ENCODE data around the gene FGF1.

GRCh38 chr5:142323825-142324937 is 640 bp downstream of the SPRY4 start:
- CAGE, long polyA plus RNA = no peak
- RRBS = under 1% methylated on average over 15 of the region's 80 CpGs

GRCh38 chr5:142389751-142390706 is 65.2 kb upstream of the SPRY4 start:
- CAGE, long polyA plus RNA = no peak
- RRBS = no CpG with 5 or more reads among the region's 8 CpGs

DNA sequence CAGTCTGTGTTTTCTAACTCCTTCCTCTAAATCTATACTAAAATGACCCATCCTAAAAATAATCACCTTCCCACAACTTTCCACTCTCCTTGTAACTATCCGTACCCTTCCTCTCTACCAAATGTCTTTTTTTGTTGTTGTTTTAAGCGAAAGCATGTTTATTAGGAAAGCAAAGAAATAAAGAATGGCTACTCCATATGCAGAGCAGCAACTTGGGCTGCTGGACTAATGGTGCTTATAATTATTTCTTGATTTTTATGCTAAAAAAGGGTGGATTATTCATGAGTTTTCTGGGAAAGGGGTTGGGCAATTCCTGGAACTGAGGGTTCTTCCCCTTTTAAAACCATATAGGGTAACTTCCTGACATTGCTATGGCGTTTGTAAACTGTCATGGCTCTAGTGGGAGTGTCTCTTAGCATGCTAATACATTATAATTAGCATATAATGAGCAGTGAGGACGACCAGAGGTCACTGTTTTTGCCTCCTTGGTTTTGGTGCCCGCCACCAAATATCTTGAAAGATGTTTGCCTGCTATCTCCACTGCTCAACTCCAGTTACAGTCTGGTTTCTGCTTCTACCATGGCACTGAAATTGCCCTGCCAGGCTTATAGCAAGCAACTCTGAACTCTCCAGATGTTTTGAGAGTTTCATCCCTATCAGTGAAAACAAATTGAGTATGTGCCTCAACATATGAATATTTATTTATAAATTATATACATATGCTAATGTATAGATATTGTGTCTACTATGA is 121.9 kb upstream of the SPRY4 start:
- CAGE, long polyA plus RNA = no peak
- RRBS = no CpG with 5 or more reads among the region's 5 CpGs

GRCh38 chr5:142509417-142509786 is 176.5 kb downstream of the FGF1 start:
- CAGE, long polyA plus RNA = no peak
- RRBS = no CpG with 5 or more reads among the region's 3 CpGs

- CAGE, long polyA plus RNA = no peak
- RRBS = no CpG with 5 or more reads among the region's 4 CpGs
These were observed 74.9 kb downstream of the FGF1 start for GRCh38 chr5:142611089-142611288.

- CAGE, long polyA plus RNA = no peak
- RRBS = no CpG with 5 or more reads among the region's 21 CpGs
These were observed at the start of gene FGF1 for GRCh38 chr5:142685858-142686802. TSS of gene FGF1 (minus strand) at chr5:142686090.

GRCh38 chr5:142716923-142717506 is 31.1 kb upstream of the FGF1 start:
- CAGE, long polyA plus RNA = no peak
- RRBS = no CpG with 5 or more reads among the region's 7 CpGs

DNA sequence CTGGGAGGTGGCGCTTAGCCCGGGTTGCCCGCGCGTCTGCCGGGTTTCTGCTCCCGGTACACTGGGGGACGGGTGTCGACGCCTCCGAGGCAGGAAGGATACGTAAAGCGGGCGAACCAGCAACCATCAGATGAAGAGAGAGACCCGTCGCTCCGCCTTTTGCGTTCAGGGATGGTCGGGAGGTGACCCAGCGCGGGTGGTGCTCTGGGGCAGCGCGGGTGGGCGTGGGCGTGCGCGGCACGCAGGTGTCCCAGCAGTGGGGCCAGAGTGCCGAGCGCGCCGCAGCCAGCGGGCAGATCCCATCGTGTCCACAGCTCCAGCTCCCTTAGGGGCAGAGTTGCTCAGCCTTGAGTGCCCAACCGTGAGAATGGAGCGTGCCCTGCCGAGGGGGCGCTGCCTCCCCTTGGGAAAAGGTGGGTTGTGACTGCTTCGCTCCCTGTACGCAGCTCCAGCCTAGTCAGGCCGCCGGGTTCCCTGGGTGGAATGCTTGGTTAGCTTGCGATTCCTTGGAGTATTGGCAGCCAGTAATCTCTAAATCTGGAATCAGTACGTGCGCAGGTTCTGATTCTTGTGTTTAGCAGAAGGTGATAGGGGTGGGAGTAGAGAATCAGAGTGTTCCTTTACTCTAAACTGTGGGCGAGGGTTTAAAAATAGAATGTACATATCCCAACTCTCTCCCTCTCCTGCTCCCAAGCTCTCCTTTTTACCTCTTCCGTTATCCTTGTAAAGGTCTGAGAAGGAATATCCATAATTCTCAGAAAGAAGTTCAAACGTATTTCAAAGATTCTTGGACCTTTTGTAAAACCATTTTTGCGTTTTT is 996 bp downstream of the ARHGAP26 start:
- CAGE, long polyA plus RNA = no peak
- RRBS = no CpG with 5 or more reads among the region's 49 CpGs

DNA sequence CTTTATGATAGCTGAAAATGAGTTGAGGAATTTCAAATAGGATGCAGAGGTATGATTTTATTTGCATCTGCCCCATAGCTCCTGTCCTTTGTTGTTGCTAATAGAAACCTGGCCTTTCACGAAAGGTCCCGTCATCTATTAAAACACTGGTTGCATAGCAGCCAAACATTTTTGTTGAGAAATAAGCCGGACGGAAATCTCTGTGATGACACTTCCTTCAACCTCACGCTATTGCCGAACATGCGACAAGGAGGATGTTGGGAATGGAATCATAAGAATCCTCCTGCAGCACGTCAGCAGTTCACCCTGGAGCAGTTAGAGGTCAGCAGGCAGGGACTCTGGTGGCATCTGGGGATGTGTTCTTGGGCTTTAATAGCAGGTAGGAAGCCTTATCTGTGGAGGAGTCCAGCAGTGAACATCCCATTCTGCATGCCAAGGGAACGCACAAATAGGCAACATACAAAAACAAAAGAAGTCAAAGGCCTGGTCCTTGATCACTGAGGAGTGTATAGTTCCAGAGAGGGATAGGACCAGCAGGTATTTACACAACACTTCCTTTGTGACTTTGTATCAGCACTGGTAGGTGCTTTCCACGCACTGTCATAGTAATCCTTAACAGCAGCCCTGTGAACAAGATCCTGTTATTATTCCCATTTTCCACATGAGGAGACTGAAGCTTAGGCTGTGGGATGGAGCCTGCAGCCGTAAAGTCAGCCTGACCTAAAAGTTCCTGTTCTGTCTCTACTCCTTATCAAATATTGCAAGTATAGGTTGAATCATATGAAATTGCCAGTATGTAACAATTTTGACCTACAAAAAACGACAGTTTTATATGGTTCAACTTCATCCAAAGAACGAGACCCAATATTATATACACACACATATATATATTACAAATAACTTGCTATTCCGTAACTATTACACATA is 33.5 kb downstream of the ARHGAP26 start:
- CAGE, long polyA plus RNA = no peak
- RRBS = no CpG with 5 or more reads among the region's 14 CpGs

DNA sequence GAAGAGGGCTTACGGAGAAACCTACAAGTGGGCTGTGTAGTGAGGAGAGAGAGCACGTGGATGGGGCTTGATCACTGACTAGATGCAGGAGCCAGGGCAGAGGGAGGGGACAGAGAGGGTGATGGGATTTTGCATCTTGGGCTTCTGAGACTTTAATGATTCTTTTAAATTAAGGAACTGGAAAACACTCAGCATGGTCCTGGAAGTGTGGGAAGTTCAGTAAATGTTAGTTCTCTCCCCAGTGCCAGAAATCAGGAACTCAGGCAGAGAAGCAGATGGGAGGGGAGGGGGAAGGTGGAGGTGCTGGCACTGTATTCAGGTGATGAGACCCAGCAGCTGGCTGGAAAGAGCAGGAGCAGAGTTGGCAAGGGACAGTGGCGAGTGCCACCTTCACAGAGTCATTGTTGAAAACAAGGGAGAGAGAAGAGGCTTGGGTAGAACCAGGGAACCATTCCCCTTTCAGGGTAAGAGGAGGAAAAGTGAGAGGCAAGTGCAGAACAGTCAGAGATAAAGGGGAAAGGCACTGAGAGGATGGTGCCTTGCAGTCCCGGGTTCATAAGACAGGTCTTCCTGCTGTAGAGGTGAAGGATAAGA is 46.9 kb downstream of the ARHGAP26 start:
- CAGE, long polyA plus RNA = no peak
- RRBS = no CpG with 5 or more reads among the region's 4 CpGs

GRCh38 chr5:142817980-142818575 is 47.9 kb downstream of the ARHGAP26 start:
- CAGE, long polyA plus RNA = no peak
- RRBS = no CpG with 5 or more reads among the region's 4 CpGs

DNA sequence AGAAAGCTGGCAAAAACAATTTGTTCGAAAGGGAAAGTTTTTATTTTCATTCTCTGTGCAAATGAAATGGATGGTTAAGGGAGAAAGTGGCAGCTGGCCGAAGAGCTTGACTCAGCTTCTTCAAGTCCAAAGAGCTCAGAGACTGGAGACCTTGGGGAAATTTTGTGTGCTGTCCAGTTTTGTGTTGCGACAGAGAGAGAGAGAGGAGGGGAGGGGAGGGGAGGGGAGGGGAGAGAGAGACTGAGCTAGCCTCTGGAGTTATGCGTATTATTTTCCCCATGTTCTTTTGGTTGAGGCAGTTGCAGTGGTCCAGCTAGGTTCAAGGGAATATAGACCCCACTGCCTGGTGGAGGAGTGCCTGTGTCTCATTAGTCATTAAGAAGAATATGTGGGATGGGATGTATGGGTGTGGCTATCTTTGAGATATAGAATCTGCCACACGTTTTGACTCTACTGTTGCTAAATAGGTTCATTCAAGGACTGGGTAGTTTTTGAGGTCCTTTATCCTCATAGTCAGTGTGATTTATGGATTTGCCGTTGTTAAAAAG is 69.6 kb downstream of the ARHGAP26 start:
- CAGE, long polyA plus RNA = no peak
- RRBS = no CpG with 5 or more reads among the region's 6 CpGs

DNA sequence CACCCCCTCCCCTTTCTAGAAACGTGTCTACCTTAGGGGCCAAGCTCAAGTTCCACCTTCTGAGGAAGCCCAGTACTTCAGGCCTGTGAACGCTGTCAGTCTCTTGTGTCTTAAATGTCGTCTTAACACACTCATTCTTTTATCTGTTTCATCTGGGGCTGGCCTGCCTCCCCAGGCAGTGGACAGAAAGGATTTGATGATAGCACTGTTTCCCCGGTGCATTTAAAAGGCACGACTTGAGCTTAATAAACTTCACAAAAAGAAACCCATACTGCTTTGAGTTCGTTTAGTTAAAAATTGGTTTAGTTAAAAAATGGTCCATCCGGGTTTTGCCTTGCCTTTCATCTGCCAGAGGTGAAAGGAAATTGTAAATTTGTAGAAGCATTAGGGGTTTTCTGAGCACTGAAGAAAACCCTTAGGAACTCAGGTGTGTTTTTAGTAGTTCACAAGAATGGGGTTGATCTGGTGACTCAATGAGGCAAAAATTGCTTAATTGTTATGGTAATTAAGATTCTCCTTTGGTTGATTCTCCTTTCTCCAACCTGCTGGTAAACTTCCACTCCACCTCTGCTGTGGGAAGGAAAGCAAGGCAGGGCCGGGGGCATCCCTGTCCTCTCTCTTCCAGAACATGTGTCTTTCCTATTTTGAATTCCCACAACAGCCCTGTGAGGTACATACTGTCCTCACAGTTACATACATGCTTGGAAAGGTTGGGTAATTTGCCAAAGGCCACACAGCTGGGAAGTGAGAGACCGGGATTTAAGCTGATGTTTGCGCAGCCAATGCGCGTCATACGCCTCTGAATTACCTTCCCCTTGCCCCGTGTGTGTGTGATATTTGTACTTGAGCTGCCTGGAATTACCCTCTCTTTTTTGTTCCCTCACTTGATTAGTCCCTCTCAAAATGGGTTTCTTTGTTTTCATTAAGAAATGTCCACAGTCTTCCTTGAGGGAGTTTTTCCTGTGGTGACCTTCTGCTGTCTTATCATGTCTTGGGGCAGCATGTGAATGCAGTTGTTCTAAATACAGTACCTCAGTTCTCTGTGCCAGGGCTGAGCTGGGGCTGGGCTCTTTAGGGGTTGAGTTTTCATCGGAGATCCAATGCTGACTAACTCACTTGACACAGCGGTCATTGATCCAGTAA is 94.3 kb downstream of the ARHGAP26 start:
- CAGE, long polyA plus RNA = no peak
- RRBS = 65% methylated on average over 1 of the region's 16 CpGs

- CAGE, long polyA plus RNA = no peak
- RRBS = no CpG with 5 or more reads among the region's 3 CpGs
These were observed 114.8 kb downstream of the ARHGAP26 start for GRCh38 chr5:142884812-142885514.

- CAGE, long polyA plus RNA = no peak
- RRBS = no CpG with 5 or more reads among the region's 5 CpGs
These were observed 184.7 kb downstream of the ARHGAP26 start for GRCh38 chr5:142954657-142955491.

DNA sequence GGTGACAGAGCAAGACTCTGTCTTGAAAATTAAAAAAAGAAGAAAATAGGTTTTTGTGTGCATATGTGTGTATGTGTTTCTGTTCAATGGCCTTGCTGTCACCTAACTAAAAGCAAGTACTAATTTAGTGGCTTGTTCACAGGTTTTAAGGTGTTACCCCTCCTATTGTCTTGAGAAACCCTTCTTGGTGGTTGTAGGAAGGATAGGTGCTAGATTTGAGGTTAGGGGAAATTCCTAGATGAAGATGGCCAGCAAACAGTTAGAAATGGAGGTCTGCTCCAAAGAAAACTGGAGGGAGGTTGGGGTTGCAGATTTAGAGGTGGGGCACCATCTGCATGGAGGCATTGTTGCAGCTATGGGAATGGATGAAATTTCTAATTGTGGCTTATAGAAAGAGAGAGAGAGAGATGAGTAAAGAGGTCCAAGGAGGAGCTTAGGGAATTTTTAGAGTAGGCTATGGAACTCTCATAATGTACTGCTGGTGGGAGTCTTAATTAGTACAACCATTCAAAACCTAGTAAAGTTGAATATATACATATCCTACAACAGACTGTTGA is 226.4 kb downstream of the ARHGAP26 start:
- CAGE, long polyA plus RNA = no peak

- CAGE, long polyA plus RNA = no peak
- RRBS = no CpG with 5 or more reads among the region's 19 CpGs
These were observed 309.5 kb downstream of the NR3C1 start for GRCh38 chr5:143093807-143094483.

DNA sequence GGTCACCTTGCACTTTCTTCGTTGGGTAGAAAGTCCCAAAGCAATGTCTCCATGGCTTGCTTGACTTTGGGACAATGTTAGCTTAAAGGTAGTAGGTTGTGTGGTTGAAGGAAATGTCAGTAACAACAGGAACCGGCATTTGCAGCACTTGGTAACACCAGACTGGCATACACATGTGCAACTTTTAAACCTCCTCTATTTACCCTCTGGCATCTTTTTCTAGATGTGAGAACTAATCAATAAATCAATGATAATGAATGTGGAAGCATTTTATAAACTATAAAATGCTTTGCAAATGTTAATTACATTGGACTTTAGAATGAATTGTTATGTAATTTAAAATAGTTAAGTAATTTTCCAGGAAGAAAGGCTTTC is 293.1 kb downstream of the NR3C1 start:
- CAGE, long polyA plus RNA = no peak
- RRBS = no CpG with 5 or more reads among the region's 2 CpGs

GRCh38 chr5:143170358-143171144 is 232.9 kb downstream of the NR3C1 start:
- CAGE, long polyA plus RNA = no peak
- RRBS = no CpG with 5 or more reads among the region's 6 CpGs

DNA sequence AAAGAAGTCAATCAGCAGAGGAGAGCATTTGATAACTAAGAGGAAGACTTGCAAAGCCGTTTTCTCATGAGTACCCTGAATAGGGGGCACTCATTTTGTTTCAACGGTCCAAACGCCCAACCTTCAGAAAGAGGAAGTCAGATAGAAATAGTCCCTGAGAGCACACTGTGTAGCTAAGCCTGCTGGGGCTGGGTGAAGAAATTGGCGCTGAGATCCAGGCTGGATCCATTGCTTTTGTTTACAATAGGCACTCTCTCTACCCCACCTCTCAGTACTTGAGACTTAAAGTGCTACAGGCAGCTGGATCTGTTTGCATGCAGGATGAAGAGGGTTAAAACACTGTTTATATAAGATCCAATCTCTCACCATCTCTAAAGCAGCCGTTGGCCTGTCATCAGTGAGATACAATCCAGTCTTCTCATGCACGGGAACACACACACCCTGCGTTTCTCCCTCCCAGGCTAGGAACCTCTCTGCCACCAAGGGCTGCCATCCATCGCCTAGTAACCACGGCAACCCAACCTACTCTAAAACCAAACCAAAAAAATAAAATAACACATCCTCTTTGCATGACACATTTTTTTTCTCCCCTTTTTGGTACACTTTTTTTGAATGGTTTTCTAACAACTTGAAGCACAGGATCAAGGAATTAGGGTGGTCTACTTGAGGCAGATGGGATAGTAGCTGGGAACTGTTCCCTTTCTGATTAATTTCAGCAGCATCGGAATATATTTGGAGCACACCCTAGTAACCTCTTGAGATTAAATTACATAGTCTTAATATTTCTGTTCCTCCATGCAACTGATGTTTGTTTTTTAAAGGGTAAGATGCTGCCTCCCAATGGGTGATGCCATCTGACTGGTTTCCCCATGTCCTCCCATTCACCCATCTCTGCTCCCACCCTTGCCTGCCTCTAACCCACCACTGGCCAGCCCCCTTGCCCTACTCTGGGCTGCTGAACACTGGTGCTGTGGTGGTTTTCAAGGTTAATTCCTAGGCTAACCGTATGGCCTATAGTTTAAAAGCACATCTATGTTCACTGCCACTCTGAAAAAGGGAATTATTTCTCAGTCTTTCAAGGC is 180.5 kb downstream of the NR3C1 start:
- CAGE, long polyA plus RNA = no peak
- RRBS = no CpG with 5 or more reads among the region's 11 CpGs

Measured in mammary epithelial cell (primary cell).